Airway epithelial cell (primary cell): ENCODE measurements around the genes RPS6KL1 and TMED10.

DNA sequence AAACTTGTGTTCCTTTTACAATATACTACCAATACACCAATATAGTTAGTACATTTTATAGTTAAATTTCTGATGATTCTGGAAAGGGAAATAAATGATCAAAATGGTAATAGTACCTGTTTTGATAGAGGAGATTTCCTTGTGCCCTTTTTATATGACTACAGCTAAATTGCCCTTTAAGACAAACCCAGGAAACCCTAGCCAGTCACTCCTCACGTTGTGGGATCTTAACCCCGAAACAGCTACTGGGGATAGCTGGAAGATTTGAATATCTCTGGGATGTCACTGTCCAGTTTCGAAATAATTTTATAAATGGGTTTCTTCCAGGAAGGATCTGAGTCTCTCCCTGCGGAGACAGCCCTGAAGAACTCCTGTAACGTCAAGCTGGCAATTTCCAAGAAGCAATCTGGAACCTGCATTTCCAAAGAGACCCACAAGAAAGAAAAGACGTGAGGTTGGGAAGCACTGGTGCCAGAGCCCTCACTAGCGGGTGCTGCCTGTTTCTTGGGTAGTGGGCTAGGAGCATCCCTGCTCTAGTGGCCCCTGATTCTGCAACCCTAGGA is 21.0 kb downstream of the PROX2 start:
- RAMPAGE, long total RNA: no peak

- RAMPAGE, long total RNA: no peak
Measured at GRCh38 chr14:74923001-74923639, at the start of gene RPS6KL1. RPS6KL1 (minus strand) TSS chr14:74923260.

GRCh38 chr14:75022417-75023166 is 19.9 kb downstream of the EIF2B2 start:
- RAMPAGE, long total RNA: no peak

- RAMPAGE, long total RNA: start-site peak on the minus strand at chr14:75176585-75176631, 5,072 and 2,221 reads in 2 replicates
Measured at GRCh38 chr14:75175844-75176742, at the start of gene TMED10. TMED10 (minus strand) TSS chr14:75176612.

DNA sequence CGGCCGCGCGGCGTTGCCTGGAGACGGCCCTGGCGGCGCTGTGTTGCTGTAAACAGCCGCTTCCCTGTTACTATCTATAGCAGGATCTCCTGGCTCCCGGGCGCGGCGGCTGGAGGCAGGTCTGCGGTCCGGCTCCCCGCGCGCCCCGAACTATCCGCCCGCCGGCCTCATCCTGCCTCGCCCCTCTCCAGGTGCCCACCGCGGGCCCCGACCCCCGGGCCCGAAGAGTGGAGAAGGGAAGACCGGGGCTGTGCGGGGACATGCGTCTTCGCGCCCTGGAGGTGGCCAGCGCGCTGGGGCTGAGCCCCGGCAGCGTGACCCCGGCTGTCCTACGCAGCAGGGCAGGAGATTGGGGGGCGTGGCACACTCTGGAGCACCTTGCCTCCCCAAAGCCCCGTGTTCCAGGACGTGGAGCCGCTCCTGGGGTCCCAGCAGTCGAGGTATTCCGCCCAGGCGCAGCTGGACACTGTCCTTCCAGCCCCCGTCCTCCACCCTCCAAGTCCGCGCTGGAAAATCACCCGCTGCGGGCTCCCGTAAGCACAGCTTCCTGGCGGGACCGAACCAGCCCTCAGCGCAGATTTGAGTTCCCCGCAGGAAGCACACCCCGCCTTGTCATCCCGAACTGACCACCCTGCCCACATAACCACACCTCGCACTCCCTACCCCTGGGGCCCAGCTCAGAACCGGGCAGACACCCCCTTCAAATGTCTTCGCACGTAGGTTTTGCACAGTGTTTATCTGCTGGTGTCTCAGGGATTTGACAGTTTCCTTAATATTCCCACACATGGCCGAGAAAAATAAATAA is 1.2 kb upstream of the FOS start:
- RAMPAGE, long total RNA: no peak

- RAMPAGE, long total RNA: no peak
Measured at GRCh38 chr14:75339010-75339610, 60.5 kb downstream of the FOS start.

GRCh38 chr14:75440359-75441564 is 12.9 kb downstream of the JDP2 start:
- RAMPAGE, long total RNA: no peak

GRCh38 chr14:75541961-75542300 is 19.7 kb downstream of the BATF start:
- RAMPAGE, long total RNA: no peak

GRCh38 chr14:75604925-75606045 is 26.9 kb downstream of the FLVCR2 start:
- RAMPAGE, long total RNA: no peak

DNA sequence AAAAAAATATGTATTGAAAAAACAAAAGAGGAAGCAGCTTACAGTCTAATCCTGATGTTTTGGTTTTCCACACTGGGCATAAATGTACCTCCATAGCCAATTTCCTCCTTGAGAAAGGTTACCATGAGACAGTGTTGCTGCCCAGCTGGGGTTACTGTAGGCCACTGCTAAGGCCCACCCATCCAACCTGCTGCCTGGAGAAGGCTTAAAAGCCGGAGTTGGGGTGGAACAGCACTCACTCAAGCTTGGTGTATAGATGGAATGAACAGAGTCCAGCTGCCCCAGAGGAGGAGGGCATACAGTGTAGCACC is 41.1 kb downstream of the ERG28 start:
- RAMPAGE, long total RNA: no peak

GRCh38 chr14:75993468-75993822 is 7.9 kb downstream of the IFT43 start:
- RAMPAGE, long total RNA: no peak

DNA sequence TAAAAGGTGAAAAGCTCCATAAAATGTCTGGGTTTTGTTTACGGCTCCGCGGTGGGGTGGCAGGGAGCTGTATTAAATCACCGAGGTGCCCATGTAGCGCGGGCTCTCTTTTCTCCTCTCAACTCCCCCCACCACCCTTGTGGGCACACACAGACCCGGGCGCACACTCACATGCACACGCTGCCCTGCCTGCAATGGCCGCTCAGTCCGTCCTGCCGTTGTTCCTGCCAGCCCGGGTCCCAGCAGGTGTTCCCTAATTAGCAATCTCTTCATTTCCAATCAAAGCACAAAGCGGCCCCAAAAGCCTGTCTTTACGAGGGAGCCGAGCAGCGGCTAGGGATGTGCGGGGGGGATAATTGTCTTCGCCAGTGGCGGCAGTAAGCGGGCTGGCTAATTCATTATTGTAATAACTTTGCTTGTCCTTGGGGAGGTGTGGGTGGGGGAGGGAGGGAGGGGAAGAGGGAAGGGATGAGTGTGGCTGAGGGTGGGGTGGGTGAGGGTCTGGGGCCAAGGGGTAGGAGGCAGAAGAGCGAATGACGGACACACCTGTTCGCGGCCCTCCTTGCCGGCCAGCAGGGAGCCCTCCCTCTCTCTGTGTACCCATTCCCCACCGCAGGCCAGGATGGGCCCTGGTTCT is 46.3 kb upstream of the ESRRB start:
- RAMPAGE, long total RNA: no peak

DNA sequence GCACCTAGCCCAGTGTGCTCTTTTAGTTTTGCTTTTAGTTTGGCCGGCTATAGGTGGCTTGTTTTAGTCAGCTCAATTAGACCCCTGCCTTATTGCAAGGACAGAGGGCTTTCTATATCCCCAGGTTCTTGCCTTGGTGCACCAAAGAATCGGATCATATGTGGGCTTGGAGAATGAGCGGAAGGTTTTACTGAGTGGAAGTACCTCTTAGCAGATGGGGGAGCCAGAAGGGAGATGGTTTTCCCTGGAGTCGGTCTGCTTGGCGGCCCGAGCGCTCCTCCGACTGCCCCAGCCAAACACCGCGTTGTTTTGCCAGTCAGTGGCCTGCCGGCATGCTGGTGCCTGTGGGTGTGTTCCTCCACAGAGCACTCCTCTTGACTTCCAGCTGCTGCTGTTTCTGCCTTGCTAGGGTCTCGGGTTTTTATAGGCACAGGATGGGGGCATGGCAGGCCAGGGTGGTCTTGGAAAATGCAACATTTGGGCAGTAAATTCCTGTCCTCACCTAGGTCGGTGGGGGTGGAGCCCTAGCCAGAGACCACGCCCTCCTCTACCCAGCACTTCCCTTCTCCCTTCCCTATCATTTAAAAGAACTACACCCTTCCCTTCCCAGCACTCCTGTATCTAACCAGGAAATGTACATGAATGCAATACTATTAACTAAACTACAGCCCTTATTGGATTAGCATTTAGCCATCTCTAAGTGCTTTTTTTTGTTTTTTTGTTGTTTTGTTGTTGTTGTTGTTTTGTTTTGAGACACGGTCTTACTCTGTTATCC is 34.8 kb upstream of the VASH1 start:
- RAMPAGE, long total RNA: no peak

- RAMPAGE, long total RNA: no peak
Measured at GRCh38 chr14:76772236-76772703, 11.0 kb downstream of the VASH1 start.

DNA sequence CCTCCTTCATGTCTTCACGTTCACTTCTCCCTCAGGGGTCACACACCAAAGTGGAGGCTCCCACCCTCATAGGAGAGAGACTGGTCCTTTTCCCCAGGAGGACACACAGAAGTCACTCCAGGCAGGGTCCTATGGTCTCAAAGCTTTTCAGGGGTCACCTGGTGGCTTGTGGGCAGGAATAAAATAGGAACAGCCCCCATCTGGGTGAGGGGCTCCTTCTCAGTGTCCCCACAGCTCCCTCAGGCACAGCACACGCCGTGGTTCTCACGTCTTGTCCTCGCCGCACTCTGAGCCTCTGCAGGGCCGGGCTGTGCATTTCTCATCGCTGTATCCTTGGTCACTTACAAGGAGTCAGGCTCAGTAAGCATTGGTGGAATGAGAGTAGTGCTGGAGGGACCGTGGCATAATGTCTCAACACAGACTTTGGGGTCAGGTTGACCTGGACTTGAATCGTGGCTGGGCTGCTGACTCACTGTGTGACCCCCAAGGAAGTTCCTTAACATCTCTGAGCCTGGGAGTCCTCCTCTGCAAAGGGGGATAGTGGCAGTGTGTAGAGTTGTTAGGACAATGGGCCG is 13.2 kb downstream of the VASH1 start:
- RAMPAGE, long total RNA: no peak

DNA sequence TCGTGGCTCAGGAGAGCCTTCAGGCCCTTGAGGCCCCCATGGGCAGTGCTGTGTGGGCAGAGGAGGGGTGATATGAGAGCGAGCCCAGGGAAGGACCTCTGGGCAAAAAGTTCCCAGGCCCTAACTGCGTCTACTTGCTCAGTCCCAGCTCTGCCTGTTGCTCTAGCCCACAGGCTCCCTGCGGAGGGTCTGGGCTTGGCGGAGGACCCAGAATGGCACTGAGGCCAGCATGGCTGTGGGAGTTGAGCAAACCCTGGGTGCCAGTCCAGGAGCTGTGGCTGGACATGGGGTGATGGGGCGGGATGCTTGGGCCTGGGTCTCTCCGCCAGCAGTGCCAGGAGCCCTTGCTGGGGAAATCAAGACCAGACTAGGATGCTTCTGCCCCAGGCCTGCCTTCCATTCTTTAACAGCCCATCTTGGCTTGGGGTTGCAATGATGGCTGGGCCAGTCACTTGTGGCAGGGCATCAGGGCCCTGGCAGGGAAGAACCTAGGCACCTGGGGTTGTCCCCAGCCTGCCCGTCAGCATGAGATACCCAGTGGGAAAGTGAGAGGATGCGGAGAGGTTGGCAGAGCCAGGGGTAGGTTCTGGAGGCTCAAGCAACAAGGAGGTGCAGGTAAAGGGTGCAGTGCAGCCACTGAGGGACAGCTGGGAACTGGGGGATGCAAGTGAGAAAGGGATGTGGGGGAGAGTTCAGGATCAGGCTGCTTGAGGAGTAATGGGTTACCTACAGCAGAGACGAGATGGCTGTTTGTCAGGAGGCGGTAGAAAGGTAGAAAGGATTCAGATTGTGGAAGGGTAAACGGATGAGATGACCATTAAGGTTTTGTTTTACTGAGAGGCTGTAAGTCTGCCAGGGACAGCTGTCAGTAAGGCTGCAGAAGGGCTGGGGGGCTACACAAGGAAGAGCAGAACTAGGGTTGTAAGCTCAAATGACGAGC is 18.6 kb downstream of the VASH1 start:
- RAMPAGE, long total RNA: no peak

GRCh38 chr14:76780553-76781735 is 19.7 kb downstream of the VASH1 start:
- RAMPAGE, long total RNA: no peak

GRCh38 chr14:76788776-76789543 is 23.7 kb downstream of the ANGEL1 start:
- RAMPAGE, long total RNA: no peak

DNA sequence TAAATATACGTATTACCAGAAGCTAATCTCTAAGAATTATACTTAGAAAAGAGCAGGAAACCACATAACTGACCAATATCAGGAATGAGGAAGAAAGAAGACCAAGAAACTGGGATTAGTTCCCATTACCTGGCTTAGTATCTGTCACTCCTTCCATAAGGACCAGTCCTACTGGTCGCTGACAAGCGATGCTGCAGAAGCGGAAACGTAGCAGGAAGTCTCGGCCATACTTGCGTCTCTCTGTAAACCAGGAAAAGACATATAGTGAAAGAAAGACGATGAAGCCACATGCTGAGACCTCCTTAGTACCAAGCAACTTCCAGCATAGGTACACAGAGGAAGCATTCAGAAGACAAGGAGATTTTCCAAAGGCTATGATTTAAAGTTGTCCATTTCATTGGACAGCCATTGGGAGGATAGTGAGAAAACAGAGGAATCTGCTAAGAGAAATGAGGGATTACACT is 9.4 kb downstream of the ANGEL1 start:
- RAMPAGE, long total RNA: no peak

DNA sequence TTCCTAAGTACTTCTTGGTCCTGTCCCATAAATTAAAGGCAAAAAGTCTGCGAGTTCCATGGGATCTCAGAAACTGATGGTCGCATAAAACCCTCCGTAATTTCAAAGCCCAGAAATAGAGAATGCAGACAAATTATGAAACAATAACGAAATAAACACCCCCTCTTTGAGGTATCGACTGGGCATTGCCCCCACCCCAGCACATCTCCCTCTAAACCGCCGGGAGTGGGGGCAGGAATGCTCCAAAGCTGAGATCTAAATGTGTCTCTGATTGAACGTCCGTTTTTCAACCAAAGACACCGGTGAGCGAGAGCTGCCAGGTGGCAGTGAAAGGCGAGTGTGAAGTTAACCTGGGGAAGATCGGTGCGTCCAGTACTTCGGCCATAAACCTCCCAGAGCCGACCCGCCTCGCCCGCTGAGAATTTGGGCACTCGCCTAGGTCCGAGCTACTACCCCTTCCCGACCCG is 694 bp downstream of the ANGEL1 start:
- RAMPAGE, long total RNA: no peak